Bronchus fibroblast of lung (primary cell): ENCODE measurements around the gene XYLT1.

DNA sequence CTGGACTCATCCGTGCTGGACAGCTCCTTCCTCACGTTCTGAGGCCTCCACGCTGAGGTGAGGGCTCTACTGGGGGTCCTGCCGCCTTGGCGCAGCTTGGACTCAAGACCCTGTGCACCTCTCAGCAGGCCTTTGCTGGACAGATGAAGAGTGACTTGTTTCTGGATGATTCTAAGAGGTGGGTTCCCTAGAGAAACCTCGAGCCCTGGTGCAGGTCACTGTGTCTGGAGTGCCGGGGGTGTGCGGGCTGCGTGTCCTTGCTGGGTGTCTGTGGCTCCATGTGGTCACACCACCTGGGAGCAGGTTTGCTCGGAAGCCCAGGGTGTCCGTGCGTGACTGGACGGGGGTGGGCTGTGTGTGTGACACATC, 2.0 kb upstream of the NPIPA1 start:
- RAMPAGE, long total RNA: no peak

- RAMPAGE, long total RNA: no peak
These were observed 41.5 kb upstream of the RRN3 start for GRCh38 chr16:15135526-15135926.

DNA sequence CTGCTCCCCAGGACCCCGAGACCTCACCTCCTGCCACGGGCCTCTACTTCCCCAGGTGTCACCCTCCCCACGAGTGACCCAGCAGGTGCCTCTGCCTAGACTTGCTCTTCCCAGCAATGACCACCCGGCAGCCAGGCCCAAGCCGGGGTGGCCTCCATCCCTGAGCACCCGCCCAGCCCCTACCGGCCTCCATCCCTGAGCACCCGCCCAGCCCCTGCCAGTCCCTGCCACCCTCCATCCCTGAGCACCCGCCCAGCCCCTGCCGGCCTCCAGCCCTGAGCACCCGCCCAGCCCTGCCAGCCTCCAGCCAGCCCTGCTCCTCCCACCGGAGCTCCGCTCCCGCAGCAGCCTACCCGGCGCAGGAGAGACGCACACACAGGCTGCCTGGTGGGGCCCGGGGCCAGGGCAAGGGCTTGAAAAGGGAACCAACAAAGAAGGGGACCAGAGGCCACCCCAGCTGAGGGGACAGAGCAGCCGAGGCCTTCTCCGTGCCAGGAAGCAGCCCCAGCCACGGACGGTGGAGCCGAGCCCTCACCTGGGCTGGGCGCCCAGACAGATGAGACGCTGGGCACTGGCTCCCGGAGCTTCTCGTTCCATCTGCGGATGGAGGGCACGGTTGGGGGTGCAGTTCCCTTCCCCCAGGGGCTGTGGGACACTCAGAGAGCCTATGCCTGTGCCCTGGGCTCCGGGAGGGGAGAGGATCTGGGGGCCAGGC, 47.0 kb upstream of the RRN3 start:
- RAMPAGE, long total RNA: no peak

DNA sequence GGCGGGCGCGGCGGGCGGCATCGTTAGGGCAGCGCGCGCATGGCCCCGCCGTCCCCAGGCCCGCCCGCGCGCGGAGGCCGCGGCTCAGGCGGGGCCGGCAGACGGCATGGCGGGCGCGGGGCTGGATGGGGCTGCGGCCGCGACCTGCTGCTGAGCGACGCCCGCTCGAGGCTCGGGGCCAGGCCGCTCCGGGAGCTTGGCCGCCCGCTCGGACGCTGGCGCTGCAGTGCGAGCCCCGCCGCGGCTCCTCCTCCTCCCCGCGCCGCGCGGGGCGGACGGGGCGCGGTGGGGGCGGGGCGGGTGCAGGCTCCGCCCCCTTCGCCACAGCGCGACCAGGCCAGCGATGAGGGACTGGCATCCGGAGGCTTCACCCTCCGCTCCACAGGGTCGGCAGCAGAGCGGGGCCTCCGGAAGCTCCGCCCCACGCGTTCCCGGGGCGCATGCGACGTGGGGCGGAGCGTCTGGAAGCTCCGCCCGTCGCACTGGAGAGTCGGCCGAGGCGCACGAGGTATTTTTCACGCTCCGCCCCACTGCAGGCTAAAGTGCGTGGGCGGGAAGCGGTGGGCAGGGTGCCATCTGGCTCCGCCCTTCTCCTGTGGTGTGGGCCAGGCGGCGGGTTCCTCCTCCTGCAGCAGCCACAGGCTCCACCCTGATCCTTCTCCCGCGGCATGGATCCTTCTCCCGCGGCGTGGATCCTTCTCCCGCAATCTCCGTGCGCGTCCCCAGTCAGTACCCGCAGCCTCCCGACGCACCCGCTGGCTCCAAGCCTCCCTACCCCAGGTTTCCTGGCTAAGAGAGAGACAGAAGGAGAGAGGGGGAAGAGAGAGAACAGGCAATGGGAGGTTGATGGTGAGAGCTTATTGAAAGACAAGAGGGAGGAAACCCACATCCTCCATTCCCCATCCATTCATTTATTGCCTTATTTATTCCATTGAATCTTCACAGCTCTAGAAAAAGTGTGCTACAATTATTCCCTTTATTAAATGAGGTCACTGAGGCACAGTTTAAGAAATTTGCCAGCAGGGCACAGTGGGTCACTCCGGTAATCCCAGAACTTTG, 60.8 kb upstream of the RRN3 start:
- RAMPAGE, long total RNA: no peak

- RAMPAGE, long total RNA: no peak
These were observed 35.3 kb downstream of the MARF1 start for GRCh38 chr16:15607554-15608168.

DNA sequence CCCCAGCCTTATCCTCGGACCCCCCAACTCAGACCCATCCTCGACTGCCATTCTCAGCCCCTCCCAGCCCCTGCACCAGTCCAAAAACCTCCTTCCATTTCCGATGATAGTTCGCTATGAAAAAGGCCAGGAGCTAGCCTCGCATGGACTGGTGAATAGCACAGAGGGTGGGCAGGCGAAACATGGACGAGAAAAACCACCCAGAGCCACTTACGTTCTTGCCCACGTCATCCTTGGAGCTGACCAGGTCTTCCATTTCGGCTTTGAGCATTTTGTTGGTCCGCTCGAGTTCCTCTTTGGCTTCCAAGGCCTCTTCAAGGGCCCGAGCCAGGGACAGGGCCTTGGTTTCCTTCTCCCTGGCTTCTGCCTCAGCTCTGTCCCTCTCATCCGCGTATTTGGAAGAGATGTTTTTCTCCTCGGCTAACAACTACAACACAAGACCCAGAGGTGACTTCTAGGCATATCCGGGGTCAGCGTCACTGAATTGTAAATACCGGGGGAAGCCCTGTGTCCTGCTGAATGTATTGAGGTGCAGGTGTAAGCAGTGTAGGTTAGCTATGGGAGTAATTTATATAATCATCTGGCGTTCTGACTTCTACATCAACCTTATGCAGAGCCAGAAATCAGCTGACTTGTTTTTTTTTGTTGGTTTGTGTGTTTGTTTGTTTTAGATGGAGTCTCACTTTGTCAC, 71.3 kb downstream of the NDE1 start:
- RAMPAGE, long total RNA: no peak

DNA sequence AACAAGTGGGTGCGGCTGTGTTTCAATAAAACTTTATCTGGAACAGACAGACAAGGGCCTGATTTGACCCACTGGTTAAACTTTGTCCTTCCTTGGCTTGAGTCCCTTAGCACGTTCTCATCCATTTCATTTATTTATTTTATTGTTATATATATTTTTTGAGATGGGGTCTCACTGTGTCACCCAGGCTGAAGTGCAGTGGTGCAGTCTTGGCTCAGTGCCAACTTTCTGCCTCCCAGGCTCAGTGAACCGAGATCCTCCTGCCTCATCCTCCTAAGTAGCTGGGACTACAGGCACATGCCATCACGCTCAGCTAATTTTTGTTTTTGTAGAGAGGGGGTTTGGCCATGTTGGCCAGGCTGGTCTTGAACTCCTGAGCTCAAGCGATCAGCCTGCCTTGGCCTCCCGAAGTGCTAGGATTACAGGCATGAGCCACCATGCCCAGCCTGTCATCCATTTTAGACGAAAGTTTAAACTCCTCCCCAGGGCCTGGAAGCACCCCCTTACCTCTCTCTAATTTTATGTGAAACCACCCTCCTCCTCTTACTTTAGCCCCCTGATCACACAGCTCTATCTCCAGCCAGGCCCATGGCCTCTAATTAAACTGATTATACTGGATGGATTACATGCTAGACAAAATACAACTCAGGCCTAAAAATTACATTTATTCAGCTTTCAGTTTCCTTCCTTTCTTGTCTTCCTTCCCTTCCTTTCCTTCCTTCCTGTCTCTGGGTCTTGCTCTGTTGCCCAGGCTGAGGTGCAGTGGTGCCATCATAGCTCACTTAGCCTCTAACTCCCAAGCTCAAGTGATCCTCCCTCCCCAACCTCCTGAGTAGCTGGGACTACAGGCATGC, 64.0 kb downstream of the MYH11 start:
- RAMPAGE, long total RNA: no peak

- RAMPAGE, long total RNA: no peak
These were observed 11.2 kb upstream of the CEP20 start for GRCh38 chr16:15899639-15899976.

- RAMPAGE, long total RNA: no peak
These were observed 11.7 kb downstream of the ABCC1 start for GRCh38 chr16:15960984-15961560.

DNA sequence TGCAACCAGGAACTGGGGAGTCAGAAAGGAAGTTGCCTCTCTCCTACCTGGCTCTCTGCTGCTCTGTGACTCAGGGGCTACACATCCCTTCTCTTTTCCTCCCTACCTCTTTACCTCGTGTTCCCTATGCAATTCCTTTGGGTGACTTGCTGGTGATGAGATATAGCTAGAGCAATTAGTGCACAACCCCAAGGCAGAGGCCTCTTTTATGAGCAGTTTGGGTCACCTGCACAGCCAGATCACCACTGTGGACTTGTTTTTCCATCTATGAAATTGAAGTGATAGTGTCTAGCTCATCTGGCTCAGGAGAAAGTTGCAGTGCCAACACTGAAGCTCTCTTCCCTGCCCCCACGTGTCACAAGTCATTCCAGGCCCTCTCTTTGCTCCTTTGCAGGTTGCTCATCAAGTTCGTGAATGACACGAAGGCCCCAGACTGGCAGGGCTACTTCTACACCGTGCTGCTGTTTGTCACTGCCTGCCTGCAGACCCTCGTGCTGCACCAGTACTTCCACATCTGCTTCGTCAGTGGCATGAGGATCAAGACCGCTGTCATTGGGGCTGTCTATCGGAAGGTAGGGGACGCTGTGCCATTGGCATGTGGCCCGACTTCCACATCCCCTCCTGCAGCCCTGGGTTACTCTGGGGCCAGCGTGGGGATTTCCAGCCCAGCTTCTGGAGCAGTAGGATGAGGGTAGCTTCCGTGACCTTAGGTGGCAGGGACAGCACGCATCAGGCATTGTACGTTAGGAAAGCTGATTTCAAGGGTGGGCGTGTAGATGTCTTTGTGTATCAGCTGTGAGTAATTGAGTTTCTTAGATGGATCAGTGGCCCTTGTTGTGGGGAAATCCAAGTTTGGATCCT, 96.3 kb downstream of the ABCC1 start:
- RAMPAGE, long total RNA: no peak

- RAMPAGE, long total RNA: no peak
These were observed 126.4 kb downstream of the ABCC1 start for GRCh38 chr16:16075708-16076389.

DNA sequence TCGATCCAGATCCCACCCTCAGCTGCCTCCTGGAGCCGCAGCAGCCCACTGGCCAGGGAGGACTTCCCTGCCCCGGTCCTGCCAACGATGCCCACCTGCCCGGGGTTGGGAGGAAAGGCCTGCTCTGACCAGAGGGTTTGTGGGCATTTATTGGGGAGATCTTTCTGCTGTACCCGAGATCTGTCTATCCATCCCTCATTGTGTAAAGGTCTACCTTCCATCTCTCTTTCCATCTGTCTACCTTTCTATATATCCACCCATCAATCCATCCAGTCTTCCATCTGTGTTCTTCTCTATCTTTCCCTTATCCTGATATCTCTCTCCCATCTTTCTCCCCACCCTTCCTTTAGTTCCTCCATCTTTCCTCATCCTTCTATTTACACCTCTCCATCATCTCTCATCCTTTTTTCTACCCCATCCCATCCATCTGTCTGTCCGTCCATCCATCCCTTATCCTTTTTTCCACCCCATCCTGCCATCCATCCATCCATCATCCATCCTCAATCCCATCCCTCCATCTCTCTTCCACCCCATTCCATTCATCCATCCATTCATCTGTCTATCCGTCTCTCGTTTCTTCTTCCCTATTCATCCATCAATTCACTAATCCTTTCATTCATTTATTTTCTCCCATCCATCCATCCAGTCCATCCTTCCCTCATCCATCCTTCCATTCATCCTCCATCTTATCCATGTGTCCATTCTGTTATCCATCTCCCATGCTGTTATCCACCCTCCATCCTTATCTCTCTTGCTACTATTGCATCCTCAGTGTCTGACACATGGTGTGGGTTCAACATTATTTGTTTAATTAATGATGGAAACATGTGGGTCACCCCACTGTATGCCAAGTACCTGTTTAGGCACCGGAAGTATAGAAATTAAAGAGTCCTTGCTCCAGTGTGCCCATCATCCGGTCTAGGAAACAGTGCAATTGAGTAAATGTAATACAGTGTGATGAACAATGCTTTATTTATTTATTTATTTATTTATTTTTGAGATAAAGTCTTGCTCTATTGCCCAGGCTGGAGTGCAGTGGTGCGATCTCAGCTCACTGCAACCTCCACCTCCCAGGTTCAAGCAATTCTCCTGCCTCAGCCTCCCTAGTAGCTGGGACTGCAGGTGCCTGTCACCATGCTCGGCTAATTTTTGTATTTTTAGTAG, 68.0 kb downstream of the ABCC6 start:
- RAMPAGE, long total RNA: no peak

DNA sequence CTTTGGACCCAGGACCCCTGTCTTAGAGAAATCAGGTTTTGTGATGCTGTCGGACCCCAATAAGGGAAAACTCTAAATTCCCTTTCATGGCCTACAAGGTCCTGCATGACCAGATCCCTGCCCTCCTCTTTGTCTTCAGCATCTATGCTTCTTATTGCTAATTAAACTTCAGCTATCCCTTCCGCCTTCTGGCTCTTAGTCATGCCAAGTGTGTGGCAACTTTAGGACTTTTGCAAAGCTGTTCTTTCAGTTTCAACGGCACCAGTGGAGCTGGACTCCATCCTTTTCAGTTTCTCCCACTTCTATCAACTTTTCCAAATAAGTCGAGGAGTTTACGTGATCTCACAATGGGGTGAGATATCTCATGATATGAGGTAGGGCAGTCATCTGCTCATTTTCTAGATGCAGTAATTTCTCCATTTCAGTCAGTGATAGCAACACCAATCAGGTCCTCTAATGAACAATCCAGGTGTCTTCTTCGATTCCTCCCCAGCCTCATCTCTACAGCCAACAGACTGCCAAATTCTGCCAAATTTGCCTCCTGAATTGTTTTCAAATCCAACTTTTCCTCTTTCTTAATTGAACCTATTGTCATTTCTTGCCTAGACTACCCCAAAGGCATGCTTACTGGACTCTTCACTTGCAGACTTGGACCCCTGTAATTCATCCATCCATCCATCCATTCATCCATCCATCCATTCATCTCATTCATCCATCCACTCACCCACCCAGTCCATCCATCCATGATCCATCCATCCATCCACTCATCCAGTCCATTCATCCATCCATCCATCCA, 232.0 kb downstream of the XYLT1 start:
- RAMPAGE, long total RNA: no peak

GRCh38 chr16:17289695-17290046, 181.1 kb downstream of the XYLT1 start:
- RAMPAGE, long total RNA: no peak

GRCh38 chr16:17305657-17306332, 165.0 kb downstream of the XYLT1 start:
- RAMPAGE, long total RNA: no peak

- RAMPAGE, long total RNA: no peak
These were observed 109.8 kb downstream of the XYLT1 start for GRCh38 chr16:17360907-17361456.

DNA sequence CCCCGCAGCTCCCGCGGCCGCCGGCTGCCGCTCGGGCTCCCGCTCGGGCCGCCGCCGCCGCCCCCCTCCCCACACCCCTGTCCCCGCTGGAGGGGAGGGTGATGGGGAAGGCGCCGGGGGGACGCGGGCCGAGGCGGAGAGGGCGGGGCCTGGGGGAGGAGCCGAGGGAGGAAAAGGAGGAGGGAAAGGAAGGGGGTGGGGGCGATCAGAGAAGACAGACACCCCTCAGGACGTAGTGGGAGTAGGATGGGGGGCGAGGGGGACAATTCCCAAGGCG, at the start of gene XYLT1:
XYLT1 (minus strand) TSS at position 100 of the 277 bp plus-strand sequence.
- RAMPAGE, long total RNA: no peak

GRCh38 chr16:17472083-17472316, 1.2 kb upstream of the XYLT1 start:
- RAMPAGE, long total RNA: no peak

GRCh38 chr16:18538459-18539073, 23.3 kb downstream of the NOMO2 start:
- RAMPAGE, long total RNA: no peak

- RAMPAGE, long total RNA: no peak
These were observed 28.0 kb upstream of the ARL6IP1 start for GRCh38 chr16:18829315-18829834.